ENCODE results near the genes QRICH2 and MXRA7.

DNA sequence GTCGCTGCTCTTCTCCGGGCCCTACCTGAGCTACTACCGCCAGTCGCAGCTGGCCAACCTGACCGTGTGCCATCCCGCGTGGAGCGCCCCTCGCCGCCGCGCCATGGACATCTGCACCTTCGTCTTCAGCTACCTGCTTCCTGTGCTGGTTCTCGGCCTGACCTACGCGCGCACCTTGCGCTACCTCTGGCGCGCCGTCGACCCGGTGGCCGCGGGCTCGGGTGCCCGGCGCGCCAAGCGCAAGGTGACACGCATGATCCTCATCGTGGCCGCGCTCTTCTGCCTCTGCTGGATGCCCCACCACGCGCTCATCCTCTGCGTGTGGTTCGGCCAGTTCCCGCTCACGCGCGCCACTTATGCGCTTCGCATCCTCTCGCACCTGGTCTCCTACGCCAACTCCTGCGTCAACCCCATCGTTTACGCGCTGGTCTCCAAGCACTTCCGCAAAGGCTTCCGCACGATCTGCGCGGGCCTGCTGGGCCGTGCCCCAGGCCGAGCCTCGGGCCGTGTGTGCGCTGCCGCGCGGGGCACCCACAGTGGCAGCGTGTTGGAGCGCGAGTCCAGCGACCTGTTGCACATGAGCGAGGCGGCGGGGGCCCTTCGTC is 2.2 kb upstream of the ZACN start:
- PRO-cap, result no peak

GRCh38 chr17:76079357-76079959 is 476 bp downstream of the ZACN start:
- PRO-cap, result no peak

- PRO-cap, result unidirectional peak, minus-strand start at chr17:76141908; unidirectional peak, minus-strand start at chr17:76142131
Observed at GRCh38 chr17:76141748-76142398, 828 bp upstream of the FOXJ1 start.

- PRO-cap, result no peak
Observed at GRCh38 chr17:76145004-76146031, 4.3 kb upstream of the FOXJ1 start.

DNA sequence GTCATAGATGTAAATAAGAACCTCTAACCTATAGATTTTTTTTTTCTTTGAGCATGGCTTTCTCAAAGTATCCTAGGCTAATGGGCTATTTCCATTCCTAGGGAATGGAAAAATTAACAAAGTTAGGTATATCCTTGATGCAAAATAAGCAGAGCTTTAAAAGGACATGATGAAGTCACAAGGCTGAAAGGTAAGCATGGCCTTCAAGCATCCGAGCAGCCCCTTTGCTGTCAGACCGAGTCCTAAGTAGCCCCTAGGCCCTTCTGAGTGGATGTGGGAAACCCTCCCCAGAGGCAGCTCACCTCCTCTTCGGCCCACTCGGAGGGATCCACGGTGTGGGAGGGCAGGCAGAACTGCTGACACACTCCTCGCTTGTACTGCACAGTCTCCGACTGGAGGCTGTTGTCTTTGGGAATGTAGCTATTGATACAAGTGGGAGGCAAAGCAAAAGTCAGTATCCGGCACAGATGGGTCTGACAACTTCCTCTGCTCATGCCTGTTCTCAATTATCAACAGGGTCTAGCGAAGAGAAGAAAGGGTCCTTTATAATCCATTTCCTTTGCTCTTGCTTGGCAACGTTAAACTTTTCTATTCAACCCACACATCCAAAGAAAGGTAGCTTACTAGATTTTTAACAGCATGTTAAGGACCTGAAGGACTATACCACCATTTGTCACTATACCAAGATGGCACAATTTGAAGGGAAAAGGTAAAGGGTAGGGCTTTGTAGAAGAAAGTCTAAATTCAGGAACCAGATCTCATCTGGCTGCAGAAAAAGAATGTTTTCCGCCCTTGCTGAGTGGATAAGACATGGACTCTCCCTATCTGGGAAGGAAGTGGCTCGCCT is 25.9 kb upstream of the FOXJ1 start:
- PRO-cap, result no peak

DNA sequence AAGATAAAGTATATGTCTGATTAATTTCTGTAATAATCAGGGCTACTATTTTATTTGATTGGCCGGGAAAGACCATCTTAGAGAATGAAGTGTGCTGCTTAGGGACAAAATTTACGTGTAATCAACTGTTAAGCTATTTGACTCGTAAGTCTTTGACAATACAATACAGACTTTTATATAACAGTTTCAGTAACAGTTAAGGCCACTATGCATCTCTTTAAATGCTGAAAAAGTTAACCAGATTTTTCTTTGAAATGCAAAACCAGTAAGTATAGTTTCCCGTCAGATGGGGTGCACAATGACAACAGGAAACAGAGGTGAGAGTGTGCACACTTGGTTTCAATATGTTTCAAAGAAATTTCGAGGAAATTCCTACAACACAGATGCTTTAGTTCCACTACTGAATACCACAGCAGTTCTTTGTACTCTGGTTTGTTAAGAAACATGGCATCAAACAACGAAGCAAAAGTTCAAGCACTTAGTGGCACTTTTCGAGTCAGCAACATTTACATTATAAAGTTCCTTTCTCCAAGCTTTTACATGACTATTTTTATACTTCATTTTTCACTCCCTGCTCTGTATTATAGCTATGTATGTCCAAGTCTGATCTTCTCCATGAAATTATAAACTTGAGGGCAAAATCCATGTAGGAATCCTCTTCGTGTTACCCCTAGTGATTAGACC is 48.4 kb downstream of the RNF157 start:
- PRO-cap, result no peak

- PRO-cap, result no peak
Observed at GRCh38 chr17:76199343-76199867, 40.9 kb downstream of the RNF157 start.

- PRO-cap, result no peak
Observed at GRCh38 chr17:76269867-76271112, 5.1 kb downstream of the UBALD2 start.

GRCh38 chr17:76308200-76308365 is at the start of gene QRICH2:
QRICH2 (minus strand) TSS chr17:76308276.
- PRO-cap, result no peak

GRCh38 chr17:76368417-76369103 is 14.8 kb upstream of the PRPSAP1 start:
- PRO-cap, result no peak

DNA sequence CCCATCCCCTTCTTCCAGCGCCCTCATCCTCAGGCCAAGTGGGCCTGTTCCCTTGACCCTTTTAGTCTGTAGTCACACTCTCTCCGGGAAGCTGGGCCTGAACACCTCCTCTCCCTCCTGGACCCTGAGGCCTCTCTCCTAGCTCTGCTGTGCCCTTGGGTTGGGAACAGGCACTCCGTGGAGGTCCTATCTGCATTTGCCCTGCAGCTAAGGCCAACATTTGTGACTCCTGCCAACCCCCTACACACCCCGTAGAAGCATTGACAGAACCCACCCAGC is 467 bp upstream of the RHBDF2 start:
- PRO-cap, result no peak

DNA sequence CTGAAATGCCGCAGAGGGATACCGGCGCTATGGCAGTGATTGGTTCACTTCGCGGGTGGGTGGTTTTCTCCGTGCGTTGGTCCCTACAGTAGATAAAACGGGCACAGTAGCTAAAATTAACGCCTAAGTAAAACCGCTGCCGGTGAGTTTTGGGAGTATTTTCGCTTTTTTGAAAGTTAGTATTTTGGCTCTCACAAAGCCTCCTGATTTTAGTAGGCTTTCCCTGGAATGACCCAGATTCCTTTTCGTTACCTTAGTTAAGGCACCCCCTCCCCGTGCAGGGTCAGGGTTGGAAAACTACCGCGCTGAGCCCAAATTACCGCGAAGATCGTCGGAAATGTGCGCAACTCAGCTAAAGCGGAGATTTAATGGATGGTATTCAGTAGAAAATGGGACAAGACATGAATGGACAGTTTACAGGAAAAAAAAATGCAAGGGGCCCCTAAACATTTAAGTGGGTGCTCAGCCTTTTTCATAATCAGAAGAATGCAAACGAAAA is 28.4 kb upstream of the ST6GALNAC1 start:
- PRO-cap, result bidirectional peak, plus-strand start at position 76 of the sequence, minus-strand start outside the sequence

GRCh38 chr17:76710852-76712007 is at the start of gene MXRA7:
MXRA7 (minus strand) TSS chr17:76710965.
- PRO-cap, result bidirectional peak, plus-strand start at chr17:76711106, minus-strand start at chr17:76711016

- PRO-cap, result no peak
Observed at GRCh38 chr17:76726994-76727140, 228 bp downstream of the METTL23 start.

DNA sequence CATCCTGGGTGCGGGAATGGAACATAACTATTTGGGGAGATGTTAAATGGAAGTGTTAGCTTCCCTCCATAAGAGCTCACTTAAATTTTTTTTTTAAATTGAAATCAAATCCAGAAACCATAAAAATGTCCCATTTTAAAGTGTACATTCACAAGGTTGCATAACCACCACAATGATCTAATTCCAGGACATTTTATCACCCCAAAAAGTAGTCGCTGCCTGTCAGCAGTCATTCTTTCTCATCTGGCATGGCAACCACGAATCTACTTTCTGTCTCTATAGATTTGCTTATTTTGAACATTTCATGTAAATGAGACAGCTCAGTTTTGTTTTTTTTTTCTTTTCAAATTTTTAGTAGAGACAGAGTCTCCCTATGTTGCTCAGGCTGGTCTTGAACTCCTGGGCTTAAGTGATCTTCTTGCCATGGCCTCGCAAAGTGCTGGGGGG is 42.1 kb downstream of the MFSD11 start:
- PRO-cap, result no peak

DNA sequence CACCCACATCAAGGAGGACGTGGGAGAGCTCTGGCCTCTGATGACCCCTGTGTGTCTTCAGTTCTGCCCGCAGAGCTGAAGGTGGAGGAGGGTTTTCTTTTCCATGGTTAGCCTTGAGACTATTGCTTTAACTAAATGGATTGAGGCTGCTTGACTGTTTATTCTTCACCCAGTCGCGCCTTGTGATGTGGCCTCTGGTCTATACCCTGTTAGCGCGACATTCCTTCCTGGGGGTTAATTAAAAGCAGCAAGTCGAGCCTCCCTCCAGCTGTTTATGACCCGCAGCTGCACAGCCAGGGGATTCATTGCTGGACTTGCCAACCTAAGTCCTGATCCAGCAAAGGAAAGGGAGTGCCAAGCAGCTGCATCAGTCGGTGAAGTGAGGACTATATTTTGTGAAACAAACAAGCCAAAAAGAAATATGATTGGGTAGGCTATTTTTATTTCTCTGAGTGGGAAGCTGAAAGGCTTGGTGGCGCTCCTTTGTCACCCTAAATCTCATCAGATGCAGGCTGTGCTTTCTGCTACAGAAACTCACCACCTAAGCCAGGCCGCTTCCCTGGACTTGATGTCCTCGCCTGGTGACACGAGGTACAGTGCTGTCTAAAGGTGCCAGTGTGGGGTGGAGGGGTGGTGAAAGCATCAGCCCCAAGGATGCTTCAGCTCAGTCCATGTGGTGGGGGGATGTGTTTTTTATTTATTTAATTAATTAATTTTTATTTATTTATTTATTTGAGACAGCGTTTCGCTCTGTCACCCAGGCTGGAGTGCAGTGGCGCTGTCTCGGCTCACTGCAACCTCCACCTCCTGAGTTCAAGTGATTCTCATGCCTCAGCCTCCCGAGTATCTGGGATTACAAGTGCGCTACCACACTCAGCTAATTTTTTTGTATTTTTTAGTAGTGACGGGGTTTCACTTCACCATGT is 10.9 kb upstream of the SEC14L1 start:
- PRO-cap, result no peak

DNA sequence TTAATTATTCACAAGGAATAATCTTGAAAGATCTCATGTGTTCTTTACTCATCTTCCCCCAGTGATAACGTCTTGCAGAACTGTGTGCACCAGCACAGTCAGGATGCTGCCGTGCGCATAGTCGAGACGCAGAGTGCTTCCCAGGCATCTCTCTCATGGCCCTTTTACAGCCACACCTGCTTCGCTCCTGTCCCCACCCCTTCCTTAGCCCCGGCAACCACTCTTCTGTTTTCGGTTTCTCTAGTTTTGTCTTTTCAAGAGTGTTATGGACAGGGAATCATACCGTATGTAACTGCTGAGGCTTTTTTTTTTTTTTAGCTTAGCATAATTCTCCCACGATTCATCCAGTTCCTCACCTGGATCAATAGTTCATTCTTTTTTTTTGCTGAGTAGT is 47.3 kb downstream of the SEC14L1 start:
- PRO-cap, result no peak

DNA sequence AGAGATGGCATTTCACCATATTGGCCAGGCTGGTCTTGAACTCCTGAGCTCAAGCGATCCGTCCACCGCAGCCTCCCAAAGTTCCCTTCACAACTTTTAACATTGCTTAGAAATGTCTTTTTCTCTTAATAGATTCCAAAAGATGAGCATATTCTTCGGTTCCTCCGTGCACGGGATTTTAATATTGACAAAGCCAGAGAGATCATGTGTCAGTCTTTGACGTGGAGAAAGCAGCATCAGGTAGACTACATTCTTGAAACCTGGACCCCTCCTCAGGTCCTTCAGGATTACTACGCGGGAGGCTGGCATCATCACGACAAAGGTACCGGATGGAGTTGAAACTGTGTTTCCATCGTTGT is 59.6 kb downstream of the SEC14L1 start:
- PRO-cap, result no peak

GRCh38 chr17:77207548-77208298 is 67.0 kb downstream of the SEC14L1 start:
- PRO-cap, result no peak

- PRO-cap, result no peak
Observed at GRCh38 chr17:77313038-77313721, 31.9 kb downstream of the SEPTIN9 start.